Peritoneum (tissue), 1 donor: ENCODE results near the genes MYL3, SCAP and DHX30.

DNA sequence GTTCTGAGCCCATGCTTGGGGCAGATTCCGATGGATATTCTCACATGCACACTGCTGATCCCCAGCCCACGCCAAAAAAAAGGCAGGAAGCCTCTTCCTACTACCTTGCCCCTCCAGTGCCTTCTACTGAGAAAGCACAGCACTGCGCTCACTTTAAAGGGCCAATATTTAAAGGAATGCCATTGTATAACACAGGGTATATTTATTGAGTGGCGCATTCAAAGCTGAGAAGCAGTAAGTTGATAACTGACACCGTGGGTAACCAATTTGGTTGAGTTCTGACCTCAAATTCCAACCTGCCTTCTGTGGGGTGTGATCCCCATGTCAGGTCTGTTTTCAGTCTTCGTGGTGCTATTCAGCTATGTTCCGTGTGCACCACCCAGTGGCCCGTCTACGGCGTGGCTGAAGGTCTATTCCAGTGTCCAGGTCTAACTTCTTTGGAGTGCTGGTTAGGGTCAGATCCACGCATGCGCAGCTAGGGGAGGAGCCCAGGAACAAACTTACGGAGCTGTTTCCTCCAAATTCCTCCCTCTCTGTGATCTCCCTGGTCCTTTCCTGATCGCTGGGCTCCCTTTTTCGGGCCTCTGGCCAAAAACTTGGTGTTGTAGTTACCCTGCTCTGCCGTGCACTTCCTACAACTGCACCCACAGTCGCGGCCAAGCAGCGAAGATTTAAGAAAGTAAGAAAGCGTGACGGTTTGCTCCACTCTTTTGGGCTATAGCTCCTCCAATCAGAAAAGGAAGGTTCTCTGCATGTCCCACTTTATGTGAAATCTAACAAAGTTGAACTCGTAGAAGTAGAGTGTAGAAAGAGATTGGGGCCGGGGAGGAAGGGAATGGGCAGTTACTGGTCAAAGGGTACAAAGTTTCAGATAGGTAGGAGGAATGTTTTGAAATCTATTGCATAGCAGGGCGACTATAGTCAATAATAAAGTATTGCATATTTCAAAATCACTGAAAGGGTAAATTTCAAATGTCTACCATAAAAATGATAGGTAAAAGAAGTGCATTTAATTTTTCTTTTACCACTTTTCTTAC lies 7.7 kb downstream of the LRRC2 start:
- PRO-cap: no peak

DNA sequence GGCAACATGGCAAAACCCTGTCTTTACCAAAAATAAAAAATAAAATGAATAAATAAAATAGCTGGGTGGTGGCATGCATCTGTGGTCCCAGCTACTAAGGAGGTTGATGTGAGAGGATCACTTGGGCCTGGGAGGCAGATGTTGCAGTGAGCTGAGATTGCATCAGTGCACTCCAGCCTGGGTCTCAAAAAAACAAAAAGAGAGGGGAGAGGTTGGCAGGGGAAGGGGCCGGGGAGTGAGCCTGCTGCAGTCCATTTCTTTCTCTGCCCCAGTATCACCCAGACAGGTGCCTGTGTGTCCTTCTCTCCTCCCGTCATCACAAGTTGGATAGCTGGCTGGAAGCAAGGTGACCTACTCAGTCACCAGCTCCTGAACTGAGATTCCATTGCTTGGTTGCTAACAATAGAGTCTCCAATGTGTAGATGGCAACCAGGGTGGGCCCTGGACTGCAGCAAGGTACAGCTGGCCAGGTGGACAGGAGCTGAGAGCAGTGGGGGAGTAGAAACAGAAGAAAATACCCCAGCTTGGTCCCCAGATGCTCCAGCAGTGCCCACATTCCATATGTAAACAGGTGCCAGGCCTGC lies 4.7 kb downstream of the LRRC2 start:
- PRO-cap: no peak

DNA sequence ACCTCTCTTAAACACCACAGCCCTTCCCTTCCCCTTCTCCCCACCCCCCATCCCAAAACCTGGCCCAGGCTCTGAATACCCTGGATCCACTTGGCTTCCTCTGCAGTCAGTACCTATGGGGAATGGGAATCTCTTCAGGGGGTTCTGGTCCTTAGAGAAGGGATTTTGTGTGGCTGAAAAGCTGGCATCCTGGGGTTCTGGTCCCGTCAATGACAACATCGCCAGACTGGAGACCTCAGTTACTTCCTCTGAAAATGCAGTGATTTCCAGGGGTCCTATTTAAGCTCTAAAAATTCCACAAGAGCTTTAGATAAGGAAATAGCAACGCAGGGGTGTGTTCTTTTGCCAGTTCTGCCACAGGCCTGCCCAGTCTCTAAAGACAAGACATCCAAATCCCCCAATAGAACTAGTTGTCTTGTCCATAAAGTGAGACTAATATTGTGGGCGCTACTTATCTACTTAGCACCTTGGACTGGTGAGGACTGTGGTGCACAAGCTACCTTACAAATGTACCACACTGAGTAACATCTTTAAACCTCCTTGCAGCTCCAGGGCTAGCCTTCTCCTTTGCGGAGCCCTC lies 2.1 kb upstream of the TDGF1 start:
- PRO-cap: no peak

- PRO-cap: no peak
These were observed 71.3 kb upstream of the PRSS50 start for GRCh38 chr3:46788795-46789446.

GRCh38 chr3:46863062-46863852 lies at the start of gene MYL3:
Gene MYL3, minus strand, starts transcription at chr3:46863444.
- PRO-cap: no peak

- PRO-cap: no peak
These were observed 31.9 kb downstream of the PTH1R start for GRCh38 chr3:46909340-46909875.

- PRO-cap: no peak
These were observed 41.1 kb downstream of the PTH1R start for GRCh38 chr3:46918519-46919073.

GRCh38 chr3:46947844-46948898 lies 28.4 kb downstream of the CCDC12 start:
- PRO-cap: no peak

GRCh38 chr3:46952903-46953569 lies 23.5 kb downstream of the CCDC12 start:
- PRO-cap: no peak

DNA sequence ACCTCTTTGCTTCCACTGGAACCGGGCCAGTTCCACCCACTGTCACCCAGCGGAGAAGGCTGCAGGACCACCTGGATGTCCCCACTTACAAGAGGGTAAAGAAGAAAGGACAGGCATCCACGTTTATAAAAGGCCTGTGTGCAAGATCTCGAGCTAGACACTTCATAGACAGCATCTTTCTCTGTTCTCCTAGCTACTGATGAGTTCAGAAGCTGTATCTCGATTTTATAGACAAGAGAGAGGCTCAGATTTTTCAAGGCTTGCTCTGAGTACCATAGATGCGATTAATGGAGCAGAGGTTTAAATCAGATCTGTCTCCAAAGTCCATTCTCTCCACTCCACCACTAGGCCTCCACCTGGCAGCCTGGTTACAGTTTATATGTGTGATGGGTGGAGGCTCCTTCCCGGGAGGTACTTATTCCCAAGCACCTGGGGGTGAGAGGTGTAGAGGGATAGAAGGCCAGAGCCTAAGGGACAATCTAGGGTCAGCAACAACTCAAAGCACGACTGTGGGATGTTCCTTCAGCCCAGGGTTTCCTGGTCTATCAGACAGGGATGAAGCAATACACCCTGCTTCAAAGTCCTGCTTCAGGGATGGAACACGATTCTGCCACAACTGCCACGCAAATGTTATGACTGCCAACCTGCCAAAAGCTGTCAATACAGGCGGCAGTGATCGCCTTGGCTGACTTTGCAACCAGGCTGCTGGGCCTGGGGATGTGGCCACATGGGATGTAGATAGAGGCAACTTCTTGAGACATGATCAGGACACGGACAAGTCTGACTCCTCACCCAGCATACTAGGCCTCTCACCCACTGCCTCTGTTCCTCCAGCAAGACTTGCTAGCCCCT lies 8.0 kb downstream of the CCDC12 start:
- PRO-cap: no peak

GRCh38 chr3:47008933-47009461 lies 29.5 kb downstream of the NBEAL2 start:
- PRO-cap: no peak

DNA sequence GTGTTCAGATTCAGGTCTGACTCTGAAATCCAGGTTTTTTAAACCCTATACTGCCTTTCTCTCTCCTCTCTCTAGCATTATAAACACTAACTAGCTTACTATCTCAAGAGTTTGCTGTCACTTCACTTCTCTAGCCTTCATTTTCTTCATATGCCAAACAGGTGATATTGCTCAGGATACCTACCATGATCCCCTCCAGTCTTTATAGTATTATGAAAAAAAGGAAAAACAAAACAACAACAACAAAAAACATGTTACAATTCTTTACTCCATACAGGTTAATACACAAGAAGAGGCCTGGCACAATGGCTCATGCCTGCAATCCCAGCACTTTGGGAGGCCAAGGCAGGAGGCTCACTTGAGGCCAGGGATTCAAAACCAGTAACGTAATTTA lies 2.6 kb downstream of the SETD2 start:
- PRO-cap: no peak

- PRO-cap: no peak
These were observed 703 bp upstream of the SETD2 start for GRCh38 chr3:47164626-47165006.

- PRO-cap: no peak
These were observed 44.3 kb upstream of the PTPN23 start for GRCh38 chr3:47336474-47337060.

DNA sequence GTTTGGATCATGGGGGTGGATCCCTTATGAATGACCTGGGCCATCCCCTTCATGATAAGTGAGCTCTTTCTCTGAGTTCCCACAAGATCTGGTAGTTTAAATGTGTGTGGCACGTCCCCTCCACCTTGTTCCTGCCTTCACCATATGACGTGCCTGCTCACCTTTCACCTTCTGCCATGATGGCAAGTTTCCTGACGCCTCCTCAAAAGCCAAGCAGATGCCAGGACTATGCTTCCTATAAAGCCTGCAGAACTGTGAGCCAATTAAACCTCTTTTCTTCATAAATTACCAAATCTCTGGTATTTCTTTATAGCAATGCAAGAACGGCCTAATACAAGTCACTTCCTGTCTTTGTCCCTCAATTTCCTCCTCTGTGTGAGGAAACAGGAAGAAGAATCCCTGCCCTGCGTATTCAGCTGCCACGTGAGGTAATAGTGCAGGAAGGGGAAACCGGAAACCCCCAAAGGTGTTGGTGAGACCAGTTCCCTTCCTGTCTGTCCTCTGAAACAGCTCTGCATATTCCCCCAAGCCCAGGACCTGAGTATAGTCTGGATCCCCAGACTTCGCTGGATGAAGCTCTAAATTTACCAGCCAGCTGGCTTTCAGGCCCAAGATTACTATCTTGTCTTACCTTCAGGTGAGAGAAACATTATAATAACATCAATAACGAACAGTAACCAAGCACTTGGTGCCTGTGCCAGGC lies 18.2 kb upstream of the PTPN23 start:
- PRO-cap: no peak

GRCh38 chr3:47406115-47406996 lies 25.5 kb downstream of the PTPN23 start:
- PRO-cap: no peak

GRCh38 chr3:47441894-47442547 lies 33.7 kb downstream of the SCAP start:
- PRO-cap: no peak

GRCh38 chr3:47475650-47476356 lies at the start of gene SCAP:
Gene SCAP, minus strand, starts transcription at chr3:47475941.
- PRO-cap: bidirectional peak, plus-strand start at chr3:47476080, minus-strand start at chr3:47475925

DNA sequence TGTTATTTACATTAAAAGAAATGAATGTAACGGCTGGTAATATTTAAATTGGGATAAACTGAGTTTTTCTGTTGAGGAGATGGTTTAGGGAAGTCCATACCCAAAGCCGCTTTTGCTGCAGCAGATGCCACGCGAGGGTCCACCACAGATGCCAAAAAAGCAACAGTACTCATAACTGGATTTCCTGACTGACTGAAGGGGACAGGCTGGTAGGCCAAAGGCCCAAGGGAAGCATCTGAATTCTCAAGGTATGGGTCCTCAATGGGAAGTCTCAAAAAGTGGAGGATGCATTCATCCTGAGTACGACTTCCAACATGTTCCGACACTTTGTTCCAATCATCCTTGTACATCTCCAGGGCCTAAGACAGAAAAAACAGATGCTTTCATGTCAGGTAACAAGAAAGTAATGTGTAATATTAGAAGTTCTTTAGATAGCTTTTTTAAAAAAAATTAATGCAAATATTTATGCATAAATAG lies 83.6 kb upstream of the CSPG5 start:
- PRO-cap: no peak

DNA sequence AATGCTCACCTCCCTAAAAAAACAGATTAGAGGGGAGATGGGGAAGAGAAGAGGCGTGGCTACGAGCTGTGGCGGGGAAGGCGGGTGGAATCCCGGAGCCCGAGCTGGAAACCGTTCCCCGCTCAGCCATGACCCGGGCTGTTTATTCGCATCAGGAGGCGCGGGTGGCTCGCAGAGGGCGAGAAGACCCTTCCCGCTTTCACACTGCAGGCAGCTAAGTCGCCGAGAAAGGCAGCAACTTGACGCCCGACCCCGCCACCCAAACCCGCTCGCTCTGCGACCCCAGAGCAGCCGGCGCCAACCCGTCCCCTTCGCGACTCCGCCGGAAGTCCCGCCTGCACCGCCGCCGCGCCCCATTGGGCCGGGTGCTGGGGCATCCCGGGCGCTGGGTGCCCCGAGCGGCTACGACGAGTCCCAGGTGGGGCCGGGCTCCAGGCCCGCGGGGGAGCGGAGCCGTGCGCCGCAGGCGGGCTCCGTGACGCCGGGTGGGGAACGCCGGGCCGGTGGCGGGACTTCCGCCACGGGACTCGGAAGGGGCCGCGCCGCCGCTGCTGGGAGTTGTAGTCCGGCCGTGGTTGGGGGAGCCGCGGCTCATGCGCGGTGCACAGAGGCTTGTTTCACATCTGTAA lies at the start of gene DHX30:
Gene DHX30, plus strand, starts transcription at position 561 of the 629 bp plus-strand sequence.
- PRO-cap: bidirectional peak, plus-strand start at position 563 of the sequence, minus-strand start at position 276 of the sequence